HTERT-HM (cell line): Measurements from ENCODE around the genes NECAB2, TAF1C and KLHL36.

DNA sequence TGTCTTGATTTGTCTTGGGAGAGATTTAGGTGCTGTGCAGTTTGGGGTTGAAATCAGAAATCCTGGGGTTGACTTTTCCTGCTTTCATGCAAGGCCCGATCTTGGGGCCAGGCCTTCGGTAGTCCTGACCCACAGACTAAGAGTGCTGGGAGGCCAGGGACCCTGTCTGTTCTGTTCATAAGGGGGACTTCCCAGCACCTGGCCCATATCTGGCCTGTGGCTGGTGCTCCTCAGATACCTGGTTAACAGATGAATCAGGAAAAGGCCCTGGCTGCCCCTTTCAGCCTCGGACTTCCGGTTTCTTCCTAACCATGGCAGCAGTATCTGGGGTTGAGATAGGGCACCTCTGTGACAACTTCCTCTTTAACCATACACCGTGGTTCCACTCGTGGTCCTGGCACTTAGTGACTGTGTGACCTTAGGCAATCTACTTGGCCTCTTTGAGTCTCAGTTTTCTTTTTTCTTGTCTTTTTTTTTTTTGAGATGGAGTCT, 18.3 kb downstream of the PLCG2 start:
- RRBS, result no CpG with 5 or more reads among the region's 6 CpGs

DNA sequence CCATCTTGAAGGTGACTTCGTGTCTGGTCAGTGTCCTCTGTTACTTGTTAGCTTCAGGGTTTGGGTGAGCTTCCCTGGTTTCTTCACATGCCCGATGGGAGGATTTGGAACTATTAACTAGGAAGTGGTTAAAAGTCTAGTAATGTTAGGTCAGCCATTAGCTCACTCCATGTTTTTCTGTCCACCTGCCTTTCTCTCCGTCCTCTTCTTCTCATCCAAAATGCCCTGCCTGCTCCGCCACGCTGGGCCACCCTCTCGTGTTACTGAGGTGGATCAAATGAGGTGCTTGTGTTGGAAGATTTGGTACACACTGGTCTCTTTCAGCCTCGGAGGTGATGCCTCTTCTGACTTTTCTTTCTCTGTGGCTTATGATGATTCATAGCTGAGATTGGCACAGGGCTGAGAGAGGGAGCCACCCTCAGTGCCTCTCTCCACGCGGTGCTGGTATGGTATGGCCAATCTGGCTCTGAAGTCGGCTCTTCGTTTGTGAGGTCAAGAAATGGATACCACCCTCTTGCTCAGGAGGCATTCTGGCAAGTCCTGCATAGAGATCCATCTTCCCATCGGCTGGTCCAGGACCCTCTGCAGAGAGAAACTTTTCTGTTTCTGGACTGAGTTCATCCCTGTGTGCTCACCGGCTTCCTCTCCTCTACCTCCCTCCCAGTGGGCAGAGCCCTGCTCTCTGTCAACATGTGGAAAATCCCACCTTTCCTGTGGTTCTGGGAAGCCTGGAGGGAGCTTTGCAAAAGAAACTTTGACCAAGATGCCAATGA, 82.4 kb downstream of the PLCG2 start:
- RRBS, result no CpG with 5 or more reads among the region's 13 CpGs

GRCh38 chr16:81889699-81890721, 110.9 kb downstream of the PLCG2 start:
- RRBS, result no CpG with 5 or more reads among the region's 19 CpGs

GRCh38 chr16:82067023-82067382, 31.9 kb downstream of the HSD17B2 start:
- RRBS, result no CpG with 5 or more reads among the region's 3 CpGs

GRCh38 chr16:82070373-82071355, 35.6 kb downstream of the HSD17B2 start:
- RRBS, result no CpG with 5 or more reads among the region's 8 CpGs

DNA sequence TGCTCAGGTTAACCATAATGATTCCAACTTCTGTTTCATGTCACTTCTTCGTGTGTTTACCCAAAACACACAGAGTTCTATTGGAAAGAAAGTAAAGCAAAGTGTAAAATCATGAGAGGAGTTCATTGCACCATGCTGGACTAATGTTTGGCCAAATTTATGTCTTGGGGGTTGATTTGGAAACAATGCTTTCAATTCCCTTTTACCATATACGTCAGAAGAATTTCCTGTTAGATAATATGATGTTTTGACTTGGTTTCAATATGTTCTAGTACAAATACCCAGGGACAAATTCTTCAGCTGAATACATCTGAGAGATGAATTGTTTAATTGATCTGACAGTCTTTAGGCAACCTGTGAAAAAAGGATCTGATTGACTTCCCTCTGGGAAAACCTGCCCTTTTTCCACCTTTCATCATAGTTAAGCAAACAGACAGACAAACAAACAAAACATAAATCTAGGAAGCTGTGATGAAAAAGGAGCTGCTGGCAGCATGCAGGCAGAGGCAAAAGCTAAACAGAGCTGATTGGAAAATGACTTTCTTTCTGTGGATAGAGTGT, 26.0 kb upstream of the MPHOSPH6 start:
- RRBS, result no CpG with 5 or more reads among the region's 2 CpGs

DNA sequence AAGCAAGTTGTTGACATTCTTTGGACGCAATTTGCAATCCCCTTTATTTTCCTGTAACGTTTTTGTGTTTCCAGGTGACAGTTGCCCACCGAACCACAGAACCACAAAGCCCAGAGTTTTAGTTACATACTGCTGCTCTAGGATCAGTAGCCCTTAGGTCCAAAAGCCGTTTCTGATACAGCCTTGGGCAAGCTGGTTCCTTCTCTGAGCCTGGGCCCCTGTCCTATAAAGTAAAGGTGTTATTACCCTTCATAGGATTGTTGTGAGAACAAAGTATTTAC, 461.5 kb downstream of the CDH13 start:
- RRBS, result no CpG with 5 or more reads among the region's 4 CpGs

DNA sequence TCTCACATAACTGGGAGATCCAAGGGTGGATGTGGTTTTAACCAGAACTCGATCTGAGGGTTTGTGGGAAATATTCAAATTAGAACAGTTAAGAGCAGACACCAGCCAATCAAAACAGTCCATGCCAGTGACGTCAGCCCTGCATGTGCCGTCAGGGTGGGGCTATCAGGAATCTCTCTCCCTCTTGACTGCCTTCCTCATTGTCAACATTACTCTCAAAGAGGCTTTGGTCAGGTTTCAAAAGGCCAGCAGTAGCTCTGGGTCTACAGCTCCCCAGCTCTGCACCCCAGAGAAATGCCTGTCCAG, 94.2 kb upstream of the HSBP1 start:
- RRBS, result no CpG with 5 or more reads among the region's 3 CpGs

- RRBS, result no CpG with 5 or more reads among the region's 14 CpGs
Observed at GRCh38 chr16:83934817-83935336, 18.2 kb upstream of the OSGIN1 start.

DNA sequence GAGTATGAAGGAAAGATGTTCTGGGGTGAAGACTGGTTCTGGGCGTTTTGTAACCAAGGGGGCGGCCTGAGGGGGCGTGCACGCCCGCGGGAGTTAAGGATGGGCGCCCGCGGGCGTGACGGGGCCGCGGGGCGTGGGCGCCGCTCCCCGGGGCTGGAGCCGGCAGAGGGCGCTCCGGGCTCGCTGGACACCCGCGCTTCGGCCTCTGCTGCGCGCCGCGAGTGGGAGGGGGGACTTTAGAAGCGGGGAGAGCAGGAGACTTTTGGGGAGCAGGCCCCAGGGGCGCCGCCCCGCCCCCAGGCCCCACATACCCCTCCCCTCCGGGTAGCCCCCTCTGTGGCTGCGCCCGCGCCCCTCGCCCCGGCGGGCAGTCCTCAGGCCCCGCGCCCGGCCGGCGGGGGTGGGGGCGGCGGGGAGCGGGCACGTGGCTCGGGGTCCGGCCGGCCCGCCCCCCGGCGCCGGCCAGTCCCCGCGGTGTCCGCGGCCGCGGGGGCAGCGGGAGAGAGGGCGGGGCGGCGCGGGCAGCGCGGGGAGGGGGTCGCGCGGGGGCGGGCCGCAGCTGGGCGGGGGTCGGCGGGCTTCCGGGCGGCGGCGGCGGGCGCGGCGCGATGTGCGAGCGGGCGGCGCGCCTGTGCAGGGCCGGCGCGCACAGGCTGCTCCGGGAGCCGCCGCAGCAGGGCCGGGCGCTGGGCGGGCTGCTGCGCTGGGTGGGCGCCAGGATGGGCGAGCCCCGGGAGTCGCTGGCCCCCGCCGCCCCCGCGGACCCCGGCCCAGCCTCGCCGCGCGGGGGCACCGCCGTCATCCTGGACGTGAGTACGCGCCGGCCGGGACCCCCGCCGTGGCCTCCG, at the start of gene NECAB2:
Gene NECAB2 (plus strand): TSS at position 204 of the 848 bp plus-strand sequence.
- RRBS, result 2% methylated on average over 50 of the region's 123 CpGs

DNA sequence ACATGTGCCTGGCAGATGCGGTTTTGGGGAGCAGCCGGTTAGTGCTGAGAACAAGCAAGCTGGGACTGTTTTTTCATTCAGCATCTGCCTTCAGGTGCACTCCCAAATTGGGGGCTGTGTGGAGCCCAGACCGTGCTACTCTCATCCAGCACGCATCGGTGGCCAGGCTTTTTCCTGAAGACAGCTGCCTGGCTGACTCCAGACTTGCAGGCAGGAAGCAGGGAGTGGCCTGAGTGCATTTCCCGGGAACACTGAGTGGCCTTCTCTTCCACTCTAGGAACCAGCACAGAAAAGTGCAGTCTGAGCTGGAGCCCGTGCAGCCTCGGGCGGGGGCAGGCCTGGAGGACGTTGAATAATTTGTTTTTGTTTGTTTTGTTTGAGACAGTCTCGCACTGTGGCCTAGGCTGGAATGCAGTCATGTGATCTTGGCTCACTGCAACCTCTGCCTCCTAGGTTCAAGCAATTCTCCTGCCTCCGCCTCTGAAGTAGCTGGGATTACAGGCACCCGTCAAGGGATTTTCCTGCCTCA, 9.9 kb downstream of the TAF1C start:
- RRBS, result 16% methylated on average over 2 of the region's 13 CpGs

GRCh38 chr16:84186435-84187427, at the start of gene TAF1C:
TAF1C (minus strand) TSS chr16:84187057.
- RRBS, result 1% methylated on average over 42 of the region's 66 CpGs

DNA sequence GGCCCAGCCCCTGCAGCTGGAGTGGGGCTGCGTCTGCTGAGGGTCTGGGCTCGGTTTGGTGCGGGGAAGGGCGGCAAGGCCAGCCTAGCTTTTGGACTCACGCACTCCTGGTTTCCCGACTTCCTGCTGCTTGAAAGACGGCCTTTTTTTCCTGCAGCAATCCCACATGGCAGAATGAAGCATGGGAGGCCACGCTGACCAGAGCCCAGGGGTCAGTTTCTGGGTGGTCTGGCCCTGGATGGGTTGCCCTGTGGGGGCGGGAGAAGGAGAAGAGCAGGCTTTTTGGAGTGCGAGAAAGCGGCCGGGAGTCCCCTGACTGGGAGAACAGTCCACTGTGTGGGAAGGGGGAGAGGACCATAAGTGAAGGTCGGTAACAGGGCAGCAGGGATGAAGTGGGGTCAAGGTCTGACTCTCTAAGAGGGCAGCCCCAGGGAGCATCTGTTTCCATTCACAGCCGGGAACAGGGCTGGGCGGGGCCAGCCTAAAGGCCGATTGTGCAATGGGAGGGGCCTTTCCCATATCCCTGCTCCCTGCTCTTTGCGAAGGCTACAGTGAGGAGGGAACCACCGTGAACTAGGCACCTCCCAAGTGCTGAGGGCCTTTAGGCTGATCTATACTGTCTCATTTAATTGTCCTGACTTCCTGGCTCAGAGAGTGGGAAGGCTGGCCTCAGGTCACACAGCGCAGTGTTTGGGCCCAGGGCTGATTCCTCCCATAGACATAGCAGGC, 10.6 kb upstream of the WFDC1 start:
- RRBS, result no CpG with 5 or more reads among the region's 19 CpGs

DNA sequence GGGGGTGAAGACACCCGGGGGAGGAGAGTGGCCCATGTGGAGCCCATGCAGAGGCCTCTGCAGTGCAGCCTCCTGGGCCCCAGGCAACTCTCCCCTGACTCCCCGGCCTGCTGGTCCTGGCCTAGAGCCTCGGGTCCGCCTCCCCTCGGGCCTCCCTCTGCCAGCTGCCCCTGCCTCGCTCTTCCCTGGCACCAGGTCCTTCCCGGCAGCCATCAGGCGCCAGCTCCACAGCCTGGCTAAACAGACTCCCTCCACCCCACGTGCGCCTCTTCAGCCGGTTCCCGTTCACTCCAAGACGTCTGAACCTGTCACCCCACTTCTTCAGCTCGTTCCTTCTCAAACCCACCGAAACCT, 538 bp upstream of the MEAK7 start:
- RRBS, result 21% methylated on average over 14 of the region's 15 CpGs

DNA sequence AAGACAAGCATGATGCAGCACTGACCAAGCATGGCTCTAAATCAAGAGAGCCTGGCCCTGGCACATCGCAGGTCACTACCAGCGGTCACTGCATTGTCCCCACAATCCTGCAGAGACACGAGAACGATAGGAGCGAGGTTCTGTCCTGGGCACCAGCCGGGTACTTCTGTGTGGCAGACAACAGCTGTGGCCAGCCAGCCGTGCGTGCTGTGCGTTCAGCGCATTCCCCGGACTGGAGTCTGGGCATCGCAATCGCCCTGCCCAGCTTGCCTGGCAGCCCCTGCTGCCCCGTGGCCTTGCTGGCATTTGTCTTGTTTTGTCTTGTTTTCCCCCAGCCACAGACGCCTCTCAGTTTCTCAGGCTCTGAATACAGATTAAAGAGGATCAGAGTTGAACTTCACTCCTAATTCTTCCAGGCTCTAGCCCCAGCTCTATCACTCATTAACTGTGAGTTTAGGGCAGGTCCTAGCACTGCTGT, 33.9 kb downstream of the COTL1 start:
- RRBS, result 95% methylated on average over 6 of the region's 15 CpGs

GRCh38 chr16:84589642-84590475, 28.0 kb downstream of the COTL1 start:
- RRBS, result 95% methylated on average over 9 of the region's 30 CpGs

DNA sequence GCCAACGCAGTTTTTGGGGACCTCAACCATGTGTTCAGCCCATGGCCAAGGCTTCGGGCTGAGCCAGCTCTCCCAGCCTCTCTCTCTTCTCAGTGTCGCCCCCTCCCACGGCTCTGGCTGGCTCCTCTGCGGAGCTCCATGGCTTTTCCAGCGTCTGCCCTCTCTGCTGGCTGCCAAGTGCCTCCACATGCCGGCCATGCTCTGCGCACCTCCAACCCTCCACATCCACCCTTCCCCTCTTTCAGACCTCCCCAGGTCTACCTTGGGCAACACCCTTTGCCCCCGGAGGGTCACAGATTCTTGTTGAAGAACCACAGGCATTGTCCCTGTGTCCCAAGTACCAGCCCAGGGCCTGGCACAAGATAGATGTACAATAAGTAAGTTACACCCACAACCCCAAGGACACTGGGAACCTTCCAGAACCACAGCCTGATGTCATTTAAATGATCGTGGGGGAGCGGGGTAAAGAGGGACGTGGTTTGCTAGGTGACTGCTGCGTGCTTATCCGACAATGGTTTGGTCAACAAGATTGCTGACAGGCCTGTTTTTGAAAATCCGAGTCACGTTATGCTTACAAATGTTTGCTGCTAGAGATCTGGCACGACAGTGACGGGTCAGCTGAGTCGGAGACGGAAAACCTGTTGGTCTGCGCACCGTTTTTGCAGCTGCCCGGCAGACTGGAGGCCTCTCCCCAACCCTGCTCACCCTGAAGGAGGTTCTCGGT, 23.0 kb downstream of the COTL1 start:
- RRBS, result 80% methylated on average over 1 of the region's 24 CpGs

DNA sequence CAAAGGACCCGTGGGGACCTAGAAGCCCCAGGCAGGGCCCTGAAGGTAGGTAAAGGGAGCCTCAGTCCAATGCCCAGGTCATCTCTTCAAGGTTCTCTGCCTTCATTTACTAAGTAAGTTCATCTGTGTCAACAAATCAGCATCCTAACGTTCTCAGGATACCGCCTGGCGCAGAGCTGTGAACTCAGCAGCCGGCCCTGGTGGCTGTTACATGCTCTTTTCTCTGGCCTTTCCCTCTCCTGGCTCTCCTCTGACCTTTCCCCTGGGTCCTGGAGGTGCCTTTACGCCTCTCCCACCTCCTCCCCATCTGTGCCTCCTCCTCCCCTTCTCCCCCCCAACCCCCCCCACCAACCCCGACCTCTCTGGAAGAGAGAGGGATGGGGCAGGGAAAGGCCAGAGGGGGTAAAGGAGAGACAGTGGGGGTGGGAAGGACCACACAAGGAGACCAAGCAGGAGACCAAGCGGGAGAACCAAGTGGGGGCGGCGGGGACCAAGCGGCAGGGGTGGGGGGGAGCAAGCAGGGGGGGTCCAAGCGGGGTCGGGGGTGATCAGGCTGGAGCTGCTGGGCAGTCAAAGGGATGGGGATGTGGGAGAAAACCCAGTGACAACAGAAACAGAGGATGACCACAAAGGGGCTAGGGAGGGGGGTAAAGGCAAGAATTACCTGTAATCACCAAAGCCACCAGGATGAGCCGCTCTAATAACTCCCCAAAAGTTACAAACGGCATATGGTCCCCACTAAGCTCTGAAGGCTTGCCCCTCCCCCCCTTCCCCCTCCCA, 19.4 kb downstream of the COTL1 start:
- RRBS, result no CpG with 5 or more reads among the region's 15 CpGs

- RRBS, result no CpG with 5 or more reads among the region's 18 CpGs
Observed at GRCh38 chr16:84613554-84614710, 3.9 kb downstream of the COTL1 start.

DNA sequence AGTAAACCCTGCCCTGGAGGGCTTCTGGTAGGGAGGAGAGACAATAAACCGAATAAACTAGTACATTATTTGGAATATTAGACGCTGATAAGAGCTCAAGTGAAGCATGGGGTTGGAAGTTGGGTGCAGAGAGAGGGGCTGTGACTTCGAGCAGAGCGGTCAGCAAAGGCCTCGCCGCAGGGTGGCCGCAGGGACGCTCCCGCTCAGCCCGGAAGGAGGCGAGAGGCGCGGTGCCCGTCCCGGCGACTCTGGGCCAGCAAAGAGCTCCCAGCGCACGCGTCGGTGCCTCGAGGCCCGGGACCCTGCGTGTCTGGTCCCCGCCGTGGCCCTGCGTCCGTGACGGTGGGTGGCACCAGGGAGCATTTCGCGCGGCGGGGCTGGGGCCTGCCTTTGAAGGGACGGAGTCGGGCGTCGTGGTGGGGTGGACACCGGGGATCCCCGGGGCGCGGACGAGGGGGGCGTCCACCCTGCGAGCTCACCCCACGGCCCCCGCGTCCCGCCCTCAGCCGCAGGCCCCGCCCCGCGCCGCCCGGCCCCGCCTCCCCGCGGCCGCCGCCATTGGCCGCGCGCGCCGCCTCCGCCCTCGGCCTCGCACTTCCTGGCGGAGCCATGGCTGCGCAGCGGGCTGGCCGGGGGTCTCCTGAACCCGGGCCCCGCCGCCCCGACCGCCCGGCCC, at the start of gene KLHL36:
Gene KLHL36 (plus strand): TSS at position 583 of the 676 bp plus-strand sequence.
- RRBS, result 4% methylated on average over 31 of the region's 76 CpGs